Testis (tissue), 5 donors: ENCODE measurements around the genes ZNF562, OLFM2 and COL5A3.

DNA sequence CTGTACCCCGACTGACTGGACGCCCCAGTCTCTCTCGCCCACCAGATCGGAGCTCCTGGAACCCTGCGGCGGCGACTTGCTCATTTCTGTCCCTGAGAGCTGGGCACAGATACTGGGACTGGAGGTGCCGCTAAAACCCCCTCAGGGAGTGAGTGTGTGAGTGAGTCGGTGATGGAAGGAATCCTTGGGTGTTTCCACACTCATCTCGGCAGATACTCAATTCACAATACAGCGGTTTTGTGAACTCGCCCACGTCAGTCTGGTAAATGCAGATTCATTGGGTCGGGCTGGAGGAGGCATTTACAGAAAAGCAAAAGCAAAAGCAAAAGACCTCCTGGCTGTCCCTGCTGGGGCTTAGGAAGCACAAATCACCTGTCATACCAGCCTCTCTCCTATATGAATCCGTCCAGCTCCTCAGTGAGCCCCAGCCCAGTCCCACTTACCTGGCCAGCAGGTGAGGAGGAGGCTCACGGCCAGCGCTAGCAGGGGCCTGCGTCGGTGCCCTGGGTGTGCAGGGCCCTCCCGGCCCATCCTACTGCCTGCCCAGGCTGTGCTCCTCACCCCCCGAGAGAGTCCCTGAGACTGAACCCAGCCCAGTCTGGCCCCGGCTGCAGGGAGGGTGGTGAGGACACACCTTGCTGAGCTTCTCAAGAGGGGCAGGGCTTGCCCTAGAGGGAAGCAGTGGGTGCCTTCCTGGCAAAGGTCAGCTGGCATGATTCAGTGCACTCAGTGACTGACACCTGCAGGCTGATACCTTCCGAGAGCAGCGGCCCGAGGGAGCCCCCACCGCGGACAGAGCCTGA, 76.8 kb upstream of the OR1M1 start:
- PRO-cap, 3 experiments = no peak in any of the 3 experiments
- RAMPAGE, long total RNA, 2 experiments = no peak in any of the 2 experiments
- RRBS = 88% methylated on average over 2 of the region's 27 CpGs

- PRO-cap, 3 experiments = no peak in any of the 3 experiments
- RAMPAGE, long total RNA, 2 experiments = no peak in any of the 2 experiments
- RRBS = no CpG with 5 or more reads among the region's 5 CpGs
These were observed 36.5 kb upstream of the OR1M1 start for GRCh38 chr19:9050294-9050876.

DNA sequence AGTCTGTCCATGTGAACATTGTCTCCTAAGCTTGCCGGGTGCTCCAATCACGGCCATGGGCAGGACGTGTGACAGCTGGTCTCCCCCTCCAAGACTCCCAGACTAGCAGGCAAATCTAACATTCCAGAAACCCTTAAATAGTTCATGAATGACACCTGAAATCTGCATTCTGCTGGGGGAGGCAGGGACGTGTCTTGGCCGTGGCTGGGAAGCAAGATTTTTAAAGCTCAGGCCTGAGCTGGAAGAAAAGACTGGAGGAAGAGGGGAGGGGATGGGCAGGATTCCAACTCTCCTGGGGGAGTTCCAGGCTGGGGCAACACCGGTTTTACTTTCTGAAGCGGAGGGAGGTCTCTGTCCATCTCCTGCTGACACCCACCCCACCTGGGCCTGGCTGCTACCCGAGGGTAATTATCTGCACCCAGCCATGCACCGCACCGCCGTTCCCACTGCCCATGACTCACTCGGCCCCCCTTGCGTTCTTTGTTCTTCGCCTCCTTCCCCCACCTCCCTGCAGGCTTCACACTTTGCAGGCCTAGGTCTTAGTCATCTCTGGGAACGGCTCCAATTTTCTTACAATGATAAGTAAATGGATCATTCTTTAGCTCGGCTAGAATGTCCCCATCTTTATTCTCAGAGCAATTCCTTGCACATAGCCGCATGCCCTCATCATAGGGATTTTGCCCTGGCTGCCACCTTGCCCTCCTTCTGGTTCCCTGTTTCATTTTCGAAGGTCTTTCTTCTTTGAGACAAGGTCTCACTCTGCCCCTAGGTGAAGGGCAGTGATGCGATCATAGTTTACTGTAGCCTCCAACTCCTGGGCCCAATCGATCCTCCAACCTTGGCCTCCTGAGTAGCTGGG, 11.3 kb upstream of the OR1M1 start:
- PRO-cap, 3 experiments = peak in 1 of 3 experiments; most common minus-strand start position 448 of the sequence (in 1)
- RAMPAGE, long total RNA, 2 experiments = no peak in any of the 2 experiments
- RRBS = no CpG with 5 or more reads among the region's 20 CpGs

DNA sequence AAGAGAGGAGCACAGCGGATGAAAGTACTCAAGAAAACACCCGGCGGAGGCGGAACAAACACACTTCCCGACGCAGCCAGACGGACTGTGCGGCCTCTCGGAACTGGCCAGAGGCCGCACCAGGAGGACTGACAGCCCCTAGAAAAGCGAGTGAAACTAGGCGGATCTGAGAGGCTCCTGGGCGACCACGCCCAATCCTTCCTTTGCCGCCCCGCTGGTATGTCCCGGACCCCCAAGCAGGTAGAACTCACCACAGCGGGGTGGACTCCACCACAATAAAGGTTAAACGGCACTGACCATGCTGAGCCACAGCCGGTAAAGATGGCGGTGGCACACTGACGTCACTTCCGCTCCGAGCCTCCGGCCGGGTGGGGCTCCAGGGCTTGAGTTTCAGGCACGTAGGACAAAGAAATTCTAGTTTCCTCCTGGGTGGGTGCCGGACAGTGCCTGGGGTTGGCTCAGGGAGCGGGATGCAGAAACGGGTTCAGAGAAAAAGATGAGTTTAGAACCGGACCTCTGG, at the start of gene ZNF562:
Gene ZNF562, minus strand, starts transcription at position 337 of the 520 bp plus-strand sequence.
- PRO-cap, 3 experiments = peak in 3 of 3 experiments; most common plus-strand start position 344 of the sequence (in 1); most common minus-strand start position 317 of the sequence (in 2)
- RAMPAGE, long total RNA, 2 experiments = start-site peak on the minus strand in 1 of 2 experiments, centred at position 318 of the sequence, 121 reads per replicate
- RRBS = 10% methylated on average over 15 of the region's 31 CpGs

DNA sequence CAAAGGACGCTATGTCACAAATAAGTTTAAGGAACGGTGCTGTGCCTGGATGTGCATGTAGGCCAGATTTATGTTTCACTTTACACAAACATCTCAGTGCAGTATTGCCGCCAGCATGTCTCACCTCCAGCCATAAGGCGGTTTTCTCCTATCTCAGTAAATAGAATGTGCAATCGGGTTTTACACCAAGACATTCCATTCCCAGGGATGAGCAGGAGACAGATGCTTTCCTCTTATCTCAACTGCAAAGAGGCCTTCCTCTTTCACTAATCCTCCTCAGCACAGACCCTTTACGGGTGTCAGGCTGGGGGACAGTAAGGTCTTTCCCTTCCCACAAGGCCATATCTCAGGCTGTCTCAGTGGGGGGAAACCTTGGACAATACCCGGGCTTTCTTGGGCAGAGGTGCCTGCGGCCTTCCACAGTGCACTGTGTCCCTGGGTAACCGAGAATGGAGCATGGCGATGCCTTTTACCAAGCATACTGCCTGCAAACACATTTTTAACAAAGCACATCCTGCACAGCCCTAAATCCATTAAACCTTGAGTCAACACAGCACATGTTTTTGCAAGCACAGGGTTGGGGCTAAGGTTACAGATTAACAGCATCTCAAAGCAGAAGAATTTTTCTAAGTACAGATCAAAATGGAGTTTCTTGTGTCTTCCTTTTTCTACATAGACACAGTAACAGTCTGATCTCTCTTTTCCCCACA, 15.9 kb upstream of the ZNF846 start:
- PRO-cap, 3 experiments = no peak in any of the 3 experiments
- RAMPAGE, long total RNA, 2 experiments = no peak in any of the 2 experiments
- RRBS = no CpG with 5 or more reads among the region's 10 CpGs

GRCh38 chr19:9816452-9817022, 2.3 kb downstream of the FBXL12 start:
- PRO-cap, 3 experiments = no peak in any of the 3 experiments
- RAMPAGE, long total RNA, 2 experiments = start-site peak on the minus strand in 1 of 2 experiments, at chr19:9816540-9816878 at its widest, 19 reads per replicate
- RRBS = no CpG with 5 or more reads among the region's 4 CpGs

DNA sequence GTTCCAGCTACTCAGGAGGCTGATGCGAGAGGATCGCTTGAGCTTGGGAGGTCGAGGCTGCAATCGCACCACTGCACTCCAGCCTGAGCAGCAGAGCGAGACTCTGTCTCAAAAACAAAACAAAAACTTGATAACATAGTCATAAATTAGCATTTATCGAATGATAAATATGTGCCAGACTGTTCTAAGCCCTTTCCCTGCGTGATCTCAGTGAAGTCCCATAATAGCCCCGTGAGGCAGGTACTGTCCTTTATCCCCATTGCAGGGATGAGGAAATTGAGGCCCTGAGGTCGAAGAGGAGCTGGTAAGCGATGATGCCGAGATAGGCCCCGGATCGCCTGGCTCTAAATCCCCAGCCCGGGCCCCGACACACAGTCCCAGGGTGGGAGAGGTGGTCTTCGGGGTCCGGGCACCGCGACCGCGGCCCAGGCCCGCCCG, 768 bp downstream of the FBXL12 start:
- PRO-cap, 3 experiments = no peak in any of the 3 experiments
- RAMPAGE, long total RNA, 2 experiments = no peak in any of the 2 experiments
- RRBS = 6% methylated on average over 5 of the region's 23 CpGs

GRCh38 chr19:9936155-9936848, at the start of gene OLFM2:
TSS of gene OLFM2 (minus strand) at chr19:9936515.
- PRO-cap, 3 experiments = peak in 3 of 3 experiments; most common minus-strand start chr19:9936498 (in 2)
- RAMPAGE, long total RNA, 2 experiments = no peak in any of the 2 experiments
- RRBS = 2% methylated on average over 46 of the region's 76 CpGs

DNA sequence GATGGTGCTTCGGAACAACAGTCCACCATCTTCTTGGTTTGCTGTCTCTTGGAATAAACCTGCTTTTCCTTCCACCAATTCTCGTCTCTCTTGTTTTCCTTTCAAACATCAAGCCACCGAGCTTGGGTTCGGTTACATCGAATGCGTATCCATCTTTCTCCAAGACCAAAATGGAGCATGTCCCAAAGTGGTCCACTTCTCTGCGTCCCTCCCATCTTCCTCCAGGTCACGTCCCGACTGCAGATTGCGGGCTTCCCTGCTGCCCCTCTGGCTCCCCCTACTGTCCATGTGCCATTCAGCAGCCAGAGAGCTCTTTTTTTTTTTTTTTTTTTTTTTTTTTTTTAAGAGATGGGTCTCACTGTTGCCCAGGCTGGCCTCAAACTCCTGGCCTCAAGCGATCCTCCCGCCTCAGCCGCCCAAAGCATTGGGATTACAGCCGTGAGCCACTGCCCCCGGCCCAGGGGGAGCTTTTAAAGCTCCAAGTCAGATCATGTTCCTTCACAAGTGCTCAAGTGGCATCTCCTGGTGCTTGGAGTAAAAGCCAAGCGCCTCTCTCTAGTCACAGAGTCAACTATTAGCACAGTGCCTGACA, 10.1 kb downstream of the COL5A3 start:
- PRO-cap, 3 experiments = no peak in any of the 3 experiments
- RAMPAGE, long total RNA, 2 experiments = start-site peak on the minus strand in 1 of 2 experiments, centred at position 404 of the sequence, 16 reads per replicate
- RRBS = no CpG with 5 or more reads among the region's 16 CpGs

DNA sequence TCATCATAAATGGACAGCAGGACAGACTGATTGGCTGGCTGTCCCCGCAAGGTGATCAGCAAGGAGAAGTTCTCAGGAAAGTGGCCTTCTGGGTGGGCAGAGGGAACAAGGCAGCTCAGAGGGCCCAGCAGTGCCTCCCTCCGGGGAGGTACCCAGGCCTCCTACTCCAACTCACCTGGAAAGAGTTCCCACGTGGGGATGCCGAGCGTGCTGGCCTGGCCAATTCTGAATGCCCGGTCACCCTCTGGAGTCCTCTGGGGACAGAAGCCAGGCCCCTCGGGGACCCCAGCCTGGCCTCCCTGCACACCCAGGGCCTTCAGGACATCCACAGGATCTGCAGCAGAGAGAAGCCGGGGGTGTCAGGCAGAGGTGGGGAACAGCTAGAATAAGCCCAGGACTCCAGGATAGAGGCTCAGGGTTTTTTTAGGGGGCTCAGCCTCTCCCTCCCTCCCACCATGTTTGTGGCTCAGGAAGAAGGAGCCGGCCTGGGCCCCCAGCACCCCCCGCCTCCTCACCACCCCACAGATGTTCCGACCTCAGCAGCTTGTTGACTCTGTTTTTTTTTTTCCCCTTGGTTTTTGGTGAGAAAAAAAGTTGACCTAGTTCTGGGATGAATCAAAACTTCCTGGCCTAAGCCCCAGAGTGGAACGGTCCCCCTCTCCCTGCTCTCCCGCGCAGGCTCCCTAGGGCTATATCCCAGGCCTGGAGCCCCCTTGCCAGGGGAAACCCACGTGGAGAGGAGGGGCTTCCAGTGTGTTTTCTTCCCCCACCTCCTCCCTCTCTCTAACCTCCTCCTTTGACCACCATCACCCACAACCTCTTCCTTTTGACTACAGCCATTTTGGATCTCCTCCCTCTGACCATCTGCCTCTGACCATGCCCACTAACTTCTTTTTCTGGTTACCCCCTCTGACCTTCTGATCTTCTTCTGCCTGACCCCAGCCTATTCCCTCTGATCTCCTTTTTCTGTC, 4.1 kb downstream of the COL5A3 start:
- PRO-cap, 3 experiments = no peak in any of the 3 experiments
- RAMPAGE, long total RNA, 2 experiments = start-site peak on the minus strand in 2 of 2 experiments, centred at positions 282 to 526 of the sequence, 5 to 24 reads per replicate
- RRBS = 84% methylated on average over 4 of the region's 15 CpGs

DNA sequence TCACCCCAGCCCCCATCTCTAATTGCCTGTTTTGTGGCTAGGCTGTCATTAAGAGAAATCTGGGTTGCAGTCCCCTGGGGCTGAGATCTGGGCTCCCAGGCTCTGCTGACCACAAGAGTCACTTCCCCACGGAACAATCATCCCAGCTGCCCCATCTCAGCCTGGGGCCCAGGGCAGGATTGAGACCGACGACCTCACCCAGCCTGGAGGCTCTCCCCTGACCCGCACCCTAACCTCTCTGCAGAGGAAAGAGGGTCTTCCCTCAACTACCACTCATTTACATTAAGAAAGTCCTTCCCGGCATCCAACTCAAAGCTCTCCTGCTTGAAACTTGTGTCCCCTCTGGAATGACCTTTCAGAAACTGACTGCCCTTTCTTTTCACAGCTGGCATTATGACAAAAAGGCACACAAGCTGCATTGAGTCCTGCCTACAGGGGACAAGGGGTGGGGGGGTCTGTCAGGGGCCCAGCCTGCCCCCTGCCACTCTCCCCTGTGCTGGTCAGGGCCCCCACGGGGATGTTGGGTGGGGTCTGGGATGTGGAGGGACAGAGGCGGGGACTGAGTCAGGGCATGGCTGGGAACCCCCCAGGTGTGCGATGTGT, 2.2 kb downstream of the COL5A3 start:
- PRO-cap, 3 experiments = no peak in any of the 3 experiments
- RAMPAGE, long total RNA, 2 experiments = no peak in any of the 2 experiments
- RRBS = no CpG with 5 or more reads among the region's 8 CpGs

DNA sequence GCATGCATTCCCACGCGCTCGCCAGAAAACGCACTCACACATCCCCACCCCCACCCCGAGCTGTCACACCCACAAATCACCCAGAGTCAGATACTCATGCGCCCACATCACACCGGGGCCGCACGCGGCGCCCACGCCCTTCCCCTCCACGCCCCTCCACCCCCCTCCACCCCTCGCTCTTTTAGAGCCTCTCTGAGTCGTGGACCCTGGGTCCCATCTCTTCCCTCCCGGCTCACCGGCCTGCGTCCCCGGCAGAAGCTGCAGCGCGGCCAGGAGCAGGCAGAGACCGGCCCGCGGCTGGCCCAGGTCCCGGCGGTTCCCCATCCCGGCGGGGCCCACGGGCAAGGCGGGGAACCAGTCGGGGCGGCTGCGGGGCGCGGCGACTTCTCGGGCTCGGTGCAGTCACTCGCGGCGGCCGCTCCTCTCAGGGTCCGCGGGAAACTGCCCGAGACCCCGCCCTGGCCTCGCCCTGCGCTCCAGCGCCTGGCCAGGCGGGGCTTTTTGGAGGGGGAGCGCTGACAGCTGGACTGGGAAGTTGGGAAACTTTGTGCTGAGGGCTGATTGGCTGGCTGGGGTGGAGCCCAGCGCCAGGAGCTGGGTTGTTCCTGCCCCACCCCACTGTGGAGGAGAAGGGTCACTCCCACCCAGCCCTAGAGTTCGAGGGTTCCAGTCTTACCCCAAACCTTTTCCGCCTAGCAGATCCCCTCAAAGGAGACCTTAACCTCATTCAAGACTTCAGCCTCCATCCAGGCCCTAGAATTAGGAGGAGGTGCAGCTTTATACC, at the start of gene COL5A3:
Gene COL5A3, minus strand, starts transcription at position 443 of the 784 bp plus-strand sequence.
- PRO-cap, 3 experiments = peak in 3 of 3 experiments; most common minus-strand start position 443 of the sequence (in 3)
- RAMPAGE, long total RNA, 2 experiments = no peak in any of the 2 experiments
- RRBS = 0% methylated on average over 9 of the region's 54 CpGs

- PRO-cap, 3 experiments = no peak in any of the 3 experiments
- RAMPAGE, long total RNA, 2 experiments = no peak in any of the 2 experiments
- RRBS = no CpG with 5 or more reads among the region's 8 CpGs
These were observed 19.4 kb downstream of the DNMT1 start for GRCh38 chr19:10175264-10175933.

GRCh38 chr19:10180105-10180811, 14.5 kb downstream of the DNMT1 start:
- PRO-cap, 3 experiments = no peak in any of the 3 experiments
- RAMPAGE, long total RNA, 2 experiments = no peak in any of the 2 experiments
- RRBS = no CpG with 5 or more reads among the region's 12 CpGs

DNA sequence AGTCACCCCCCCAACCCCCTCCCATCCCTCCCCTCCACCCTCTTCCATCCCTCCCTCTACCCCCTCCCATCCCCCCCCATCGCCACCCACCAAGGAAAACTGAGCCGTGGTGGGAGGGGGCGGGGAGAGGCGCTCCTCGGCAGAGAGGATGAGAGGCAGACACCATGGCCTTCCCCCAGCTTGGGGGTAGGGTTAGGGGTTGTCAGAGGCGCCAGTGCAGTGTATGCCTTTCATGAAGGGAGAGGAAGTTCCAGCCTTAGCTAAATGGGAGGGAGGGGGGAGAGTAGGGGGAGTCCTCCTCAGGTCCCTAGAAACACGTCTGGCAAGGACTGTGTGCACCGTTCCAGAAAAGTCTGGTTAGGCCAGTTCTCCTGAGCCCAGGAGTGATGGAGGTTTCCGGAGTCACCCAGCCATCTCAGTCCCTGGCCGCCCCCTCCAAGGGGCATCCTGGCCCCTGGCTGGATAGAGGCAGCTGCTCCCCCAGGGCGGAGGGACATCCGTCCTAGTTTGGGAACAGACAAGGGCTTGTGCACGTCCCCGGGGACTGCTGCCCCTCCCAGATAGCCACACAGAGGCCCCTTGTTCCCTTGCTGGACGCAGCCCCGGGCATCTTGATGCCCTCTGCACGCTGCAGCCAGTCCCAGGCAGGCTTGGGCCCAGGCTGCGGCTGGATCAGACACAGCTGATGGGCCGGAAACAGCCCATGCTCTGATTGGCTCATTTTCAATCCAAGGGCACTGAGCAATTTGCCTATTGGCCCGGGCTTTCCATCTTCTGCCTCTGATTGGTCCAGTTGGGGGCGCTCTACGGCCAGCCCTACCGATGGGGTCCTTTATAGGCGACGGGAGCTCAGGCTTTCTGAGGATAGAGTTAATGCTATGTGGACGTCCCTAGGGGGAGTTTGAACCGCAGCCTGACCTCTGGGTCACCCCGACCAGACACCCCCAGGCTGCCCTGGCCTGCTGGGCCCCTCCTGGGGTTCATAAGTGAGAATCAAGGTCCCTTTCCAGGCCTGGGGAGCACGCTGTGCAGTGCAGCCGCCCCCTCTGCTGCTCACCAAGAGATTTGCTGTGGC, 3.9 kb downstream of the S1PR2 start:
- PRO-cap, 3 experiments = peak in 2 of 3 experiments; most common plus-strand start position 861 of the sequence (in 2); most common minus-strand start position 456 of the sequence (in 1)
- RAMPAGE, long total RNA, 2 experiments = no peak in any of the 2 experiments
- RRBS = 10% methylated on average over 7 of the region's 30 CpGs

DNA sequence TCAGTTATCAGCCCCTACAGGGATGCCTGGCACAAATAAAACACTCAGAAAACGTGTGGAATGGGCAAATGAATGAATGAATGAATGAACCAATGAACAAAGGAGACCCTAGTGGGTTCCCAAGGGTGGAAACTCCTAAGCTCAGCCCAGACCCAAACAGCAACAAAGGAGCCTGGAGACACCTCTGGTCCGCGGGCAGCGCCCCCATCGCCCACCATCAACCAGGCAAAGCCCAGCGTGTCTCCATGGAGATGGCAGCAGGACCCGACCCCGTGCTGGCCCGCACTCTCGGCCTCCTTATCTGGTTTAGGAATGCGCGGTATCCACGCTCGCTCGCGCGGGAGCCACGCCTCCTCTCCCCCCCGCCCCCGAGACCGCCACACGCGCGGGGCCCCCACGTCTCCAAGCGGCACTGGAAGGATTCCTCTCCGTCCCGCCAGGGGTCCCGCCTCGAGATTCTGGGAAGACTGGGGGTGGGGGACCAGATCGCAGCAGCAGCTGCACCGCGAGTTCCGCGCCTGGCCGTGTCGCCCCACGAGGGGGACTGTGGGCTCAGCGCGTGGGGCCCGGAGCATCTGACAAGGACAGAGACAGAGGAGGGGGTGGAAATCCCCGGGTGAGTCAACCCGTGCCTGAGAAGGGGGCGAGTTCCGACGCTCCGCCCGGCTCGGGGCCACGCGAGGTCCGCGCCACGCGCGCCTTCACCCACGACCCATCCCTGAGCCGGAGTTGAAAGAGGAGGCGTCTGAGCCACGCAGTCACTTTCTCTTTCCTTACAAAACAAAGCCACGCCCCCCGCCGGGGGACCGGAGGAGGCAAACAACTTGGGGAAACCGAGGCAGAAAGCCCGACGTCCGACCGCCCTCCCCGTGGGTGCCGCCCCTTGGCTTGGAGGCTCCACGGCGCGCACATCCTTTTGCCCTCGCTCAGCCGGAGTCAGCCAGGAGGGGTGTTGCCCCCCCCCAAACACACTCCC, 932 bp downstream of the S1PR2 start:
- PRO-cap, 3 experiments = peak in 3 of 3 experiments; most common plus-strand start position 789 of the sequence (in 2); most common minus-strand start position 303 of the sequence (in 2)
- RAMPAGE, long total RNA, 2 experiments = no peak in any of the 2 experiments
- RRBS = 1% methylated on average over 24 of the region's 76 CpGs

- PRO-cap, 3 experiments = no peak in any of the 3 experiments
- RAMPAGE, long total RNA, 2 experiments = no peak in any of the 2 experiments
- RRBS = no CpG with 5 or more reads among the region's 5 CpGs
These were observed 6.9 kb upstream of the ICAM4 start for GRCh38 chr19:10279711-10280383.

DNA sequence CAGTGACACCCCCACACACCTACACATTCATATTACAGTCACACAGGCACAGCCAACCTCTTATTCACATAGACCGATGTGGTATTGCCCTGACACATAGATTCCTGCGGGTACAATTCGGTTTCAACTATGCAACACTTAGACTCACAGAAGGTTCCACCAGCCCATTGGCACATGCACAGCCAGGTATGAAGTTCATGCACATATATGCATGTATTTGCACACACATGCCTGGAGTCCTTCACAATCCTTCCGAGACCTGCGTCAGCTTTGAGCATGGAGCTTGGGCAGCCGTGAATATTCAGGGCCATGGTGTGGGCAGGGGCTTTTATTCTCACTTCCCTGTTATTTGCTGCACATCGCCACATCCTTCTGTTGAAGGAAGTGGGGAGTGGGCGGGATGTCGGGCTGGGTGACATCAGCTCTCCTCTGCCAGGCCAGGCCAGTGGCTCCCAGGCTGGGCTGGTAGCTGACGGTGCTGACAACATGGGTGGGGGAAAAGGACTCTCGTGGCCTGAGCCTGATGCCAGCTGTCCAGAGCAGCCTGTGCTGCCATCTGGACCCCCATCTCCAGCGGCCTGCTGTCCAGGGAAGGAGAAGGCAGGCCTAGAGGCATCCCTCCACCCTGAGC, 5.4 kb upstream of the CDC37 start:
- PRO-cap, 3 experiments = peak in 2 of 3 experiments; most common plus-strand start position 460 of the sequence (in 1)
- RAMPAGE, long total RNA, 2 experiments = no peak in any of the 2 experiments
- RRBS = no CpG with 5 or more reads among the region's 12 CpGs

- PRO-cap, 3 experiments = no peak in any of the 3 experiments
- RAMPAGE, long total RNA, 2 experiments = no peak in any of the 2 experiments
- RRBS = 1% methylated on average over 30 of the region's 73 CpGs
These were observed 619 bp upstream of the PDE4A start for GRCh38 chr19:10419415-10420423.

- PRO-cap, 3 experiments = no peak in any of the 3 experiments
- RAMPAGE, long total RNA, 2 experiments = no peak in any of the 2 experiments
- RRBS = 1% methylated on average over 16 of the region's 62 CpGs
These were observed 698 bp downstream of the PDE4A start for GRCh38 chr19:10420823-10421648.